Mesothelial cell of epicardium (in vitro differentiated cells): ENCODE measurements around the genes KLHL1 and DIS3.

DNA sequence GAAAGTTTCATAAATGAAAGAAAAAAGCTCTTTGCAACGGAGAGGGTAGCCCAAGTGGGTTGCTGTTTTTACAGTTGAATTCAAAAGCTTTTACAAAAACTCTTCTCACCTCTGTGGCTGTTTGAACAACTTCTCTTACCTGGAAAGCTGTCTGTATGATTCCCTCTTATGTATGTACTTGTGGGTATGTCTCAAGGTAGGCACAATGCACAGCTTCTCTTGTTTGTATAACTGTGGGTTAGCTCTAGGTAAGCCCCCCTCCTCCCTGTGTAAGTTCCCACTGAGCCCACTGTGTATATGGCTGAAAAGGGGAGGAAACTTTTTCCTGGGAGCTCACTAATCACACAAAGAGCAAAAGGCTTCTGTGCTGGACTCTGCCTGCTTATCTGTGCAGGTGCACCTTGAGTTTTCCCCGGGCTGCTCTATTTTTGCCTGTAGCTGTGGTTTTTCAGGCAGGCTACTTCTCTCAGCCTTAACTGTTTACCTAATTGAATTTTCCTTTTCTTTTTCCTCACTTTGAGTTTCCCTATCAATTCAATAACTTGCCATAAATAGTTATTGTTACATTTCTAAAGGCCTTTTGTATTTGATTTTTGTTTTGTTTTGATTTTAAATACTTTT, 424.3 kb downstream of the KLHL1 start:
- PRO-cap, result no peak

DNA sequence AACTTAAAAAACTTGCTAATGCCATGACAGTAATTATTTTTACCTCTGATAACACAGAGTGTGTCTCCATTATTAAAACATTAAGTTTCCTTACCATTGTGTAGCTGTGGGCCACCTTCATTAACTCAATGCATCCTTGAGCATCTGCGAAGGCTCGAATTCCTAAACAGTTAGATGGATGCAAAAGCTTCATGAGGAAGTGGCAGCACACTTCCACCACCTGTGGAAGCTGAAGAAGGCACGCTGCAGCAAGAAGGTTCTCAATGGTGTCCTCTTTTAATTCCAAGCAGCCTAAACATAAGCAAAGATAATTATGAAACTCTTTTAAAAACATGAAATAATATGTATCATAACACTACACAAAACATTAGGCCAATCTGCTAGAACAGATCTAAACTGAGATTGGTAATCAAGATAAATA, 168.3 kb downstream of the KLHL1 start:
- PRO-cap, result no peak

DNA sequence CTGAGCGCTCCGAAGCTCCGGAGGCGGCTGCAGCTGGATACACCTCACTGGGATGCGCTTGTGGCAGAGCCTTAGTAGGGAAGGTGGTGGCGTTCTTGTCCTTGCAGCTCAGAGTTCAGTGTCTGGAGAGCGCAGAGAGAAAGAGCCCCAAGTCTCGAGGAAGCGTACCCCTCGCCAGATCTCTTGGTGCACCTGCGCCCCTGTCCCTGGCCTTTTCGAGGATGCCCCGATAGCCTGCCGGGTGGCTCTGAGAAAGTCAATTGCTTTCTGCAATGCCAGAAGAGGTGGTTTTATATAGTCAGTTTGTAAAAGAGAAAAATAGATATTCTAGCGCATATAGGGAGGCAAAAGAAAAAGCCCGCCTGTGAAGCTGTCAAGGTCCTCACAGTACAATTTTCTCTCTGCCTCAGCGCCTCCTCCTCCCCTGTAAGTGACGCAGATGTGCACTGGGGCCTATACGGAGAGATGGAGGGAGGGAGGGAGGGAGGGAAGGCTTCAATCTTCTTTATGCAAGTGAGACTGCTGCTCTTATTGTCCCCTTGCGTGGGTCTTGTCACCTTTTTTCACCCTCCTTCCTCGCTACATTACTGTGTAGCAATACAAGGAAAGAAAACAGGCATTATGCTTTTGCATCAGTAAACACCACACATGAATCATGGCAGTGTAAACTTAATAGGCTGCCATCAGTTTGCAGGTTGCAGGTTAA, at the start of gene KLHL1:
Gene KLHL1, minus strand, starts transcription at position 391 of the 706 bp plus-strand sequence.
- PRO-cap, result no peak

DNA sequence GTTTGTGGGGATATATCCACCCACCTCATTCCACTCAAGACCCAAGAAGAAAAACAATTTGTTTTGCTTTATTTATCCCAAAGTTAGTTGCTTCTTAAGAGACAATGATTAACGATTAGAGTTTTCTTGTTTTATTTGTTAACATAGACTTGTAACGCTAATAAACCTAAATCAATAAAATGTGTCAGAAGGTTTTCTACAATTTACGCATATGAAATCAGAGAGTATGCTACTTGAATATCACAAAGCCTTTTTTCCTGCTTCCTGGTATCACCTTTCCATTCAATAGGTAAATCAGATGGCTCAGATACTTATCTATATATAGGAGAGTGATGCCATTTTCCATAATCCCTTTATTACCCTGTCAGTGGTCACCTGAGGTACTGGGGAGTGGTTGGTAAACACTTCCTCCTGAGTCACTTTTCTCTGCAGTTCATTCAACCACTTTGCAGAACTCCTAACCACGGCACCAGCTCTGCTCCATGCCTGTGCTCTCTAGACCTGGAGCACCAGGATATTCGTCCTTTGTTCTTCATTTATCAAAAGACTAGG, 748.3 kb upstream of the KLHL1 start:
- PRO-cap, result no peak

GRCh38 chr13:71290812-71291829, 575.9 kb downstream of the DACH1 start:
- PRO-cap, result no peak

DNA sequence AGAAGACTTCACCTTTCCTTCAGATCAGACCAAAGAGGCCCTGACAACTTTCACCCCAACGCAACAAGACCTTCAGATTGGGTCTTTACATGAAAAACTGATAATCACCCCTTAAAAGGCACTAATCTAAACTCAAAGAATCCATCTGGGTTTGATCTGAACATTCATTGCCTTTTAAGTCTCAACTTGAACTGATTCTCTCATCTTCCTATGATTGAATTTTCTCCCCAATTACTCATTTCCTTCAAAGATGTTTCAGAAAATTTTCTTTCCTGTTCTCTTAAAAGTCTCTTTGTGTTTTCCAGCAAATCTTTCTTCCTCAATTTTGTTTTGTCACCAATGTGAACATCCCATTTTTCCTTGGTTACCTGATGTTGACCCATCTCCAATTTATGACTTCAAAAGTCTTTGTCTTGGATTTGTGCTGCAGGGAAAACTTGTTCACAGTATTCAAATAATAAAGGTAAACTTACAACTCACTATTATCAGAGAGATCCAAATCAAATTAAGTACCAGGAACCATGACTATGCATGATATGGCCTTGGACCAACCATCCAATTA, 234.3 kb downstream of the DACH1 start:
- PRO-cap, result no peak

DNA sequence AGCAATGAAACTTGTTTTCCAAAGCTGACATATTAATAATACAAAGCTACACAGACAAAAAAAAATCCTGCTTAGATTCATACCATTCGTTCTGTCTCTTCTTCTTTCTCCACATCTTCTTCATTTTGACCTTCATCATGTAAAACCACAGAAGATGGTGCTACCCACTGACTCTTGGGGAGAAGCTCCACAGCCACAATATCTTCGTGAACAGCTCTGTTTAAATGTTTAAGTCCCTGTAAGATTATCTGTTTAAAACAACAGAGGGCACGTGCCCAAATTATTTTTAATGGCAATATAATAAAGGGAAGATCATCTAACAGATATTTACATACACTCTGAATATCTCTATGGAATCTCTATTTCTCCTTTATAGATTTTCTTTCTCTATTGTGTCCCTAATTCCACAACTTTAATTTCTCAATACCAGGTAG, 6.6 kb downstream of the DIS3 start:
- PRO-cap, result no peak

DNA sequence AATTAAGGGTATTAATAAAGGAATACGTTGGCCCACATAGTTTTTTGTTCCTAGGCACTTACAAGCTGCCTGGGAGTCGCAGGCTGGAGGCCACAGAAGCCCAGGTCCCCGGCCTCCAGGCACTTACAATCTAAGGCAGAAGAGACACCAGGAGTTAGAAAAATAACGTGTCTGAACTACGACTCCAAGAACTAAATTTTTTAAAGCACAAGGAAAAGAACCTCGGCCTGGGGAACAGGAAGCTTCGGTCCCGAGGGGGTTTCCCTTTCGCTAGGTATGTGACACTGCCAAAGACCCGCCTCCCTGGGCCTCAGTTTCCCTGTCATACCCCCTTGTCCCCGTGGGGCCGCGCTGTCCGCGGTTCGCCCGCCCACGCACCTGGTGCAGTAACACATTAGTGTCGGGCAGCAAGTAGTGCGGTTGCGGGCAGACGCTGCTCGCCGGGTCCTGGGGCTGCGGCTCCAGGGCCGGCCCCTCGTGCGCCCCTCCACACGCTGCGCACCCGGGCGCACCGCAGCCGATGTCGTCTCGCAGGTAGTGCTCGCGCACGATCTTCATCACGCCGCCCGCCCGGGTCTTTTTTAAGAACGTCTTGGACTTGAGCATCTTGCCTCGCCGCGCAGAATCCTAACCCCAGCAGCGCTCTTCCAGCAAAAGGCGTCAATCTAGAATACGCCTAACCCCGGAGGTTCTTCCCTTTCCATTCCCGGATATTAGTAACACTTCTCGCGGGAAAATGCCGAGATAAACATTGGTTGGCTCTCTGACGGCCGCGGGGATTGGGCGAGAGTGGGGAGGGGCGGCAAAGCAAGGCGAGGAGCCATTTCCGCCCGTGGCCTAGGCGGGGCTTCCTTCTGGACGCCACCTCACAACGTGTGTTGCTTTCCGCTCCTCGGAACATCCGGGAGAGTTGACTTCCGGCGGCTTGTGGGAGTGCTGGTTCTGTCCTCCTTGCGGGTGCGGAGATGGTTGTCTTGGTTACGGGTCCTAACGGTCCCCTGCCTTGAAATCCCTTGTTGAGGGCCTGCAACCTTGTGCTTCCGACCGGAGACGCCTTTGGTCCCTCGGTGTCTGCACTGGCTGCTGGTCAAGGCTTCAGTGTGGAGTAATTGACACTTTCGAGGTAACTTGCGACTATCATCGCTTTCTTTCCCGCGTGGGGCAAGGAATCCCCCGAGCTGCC, at the start of gene DIS3:
Gene DIS3, minus strand, starts transcription at position 674 of the 1,183 bp plus-strand sequence.
- PRO-cap, result bidirectional peak, plus-strand start at position 906 of the sequence, minus-strand start at position 674 of the sequence

- PRO-cap, result no peak
Measured at GRCh38 chr13:72897905-72898478, 116.1 kb downstream of the PIBF1 start.

DNA sequence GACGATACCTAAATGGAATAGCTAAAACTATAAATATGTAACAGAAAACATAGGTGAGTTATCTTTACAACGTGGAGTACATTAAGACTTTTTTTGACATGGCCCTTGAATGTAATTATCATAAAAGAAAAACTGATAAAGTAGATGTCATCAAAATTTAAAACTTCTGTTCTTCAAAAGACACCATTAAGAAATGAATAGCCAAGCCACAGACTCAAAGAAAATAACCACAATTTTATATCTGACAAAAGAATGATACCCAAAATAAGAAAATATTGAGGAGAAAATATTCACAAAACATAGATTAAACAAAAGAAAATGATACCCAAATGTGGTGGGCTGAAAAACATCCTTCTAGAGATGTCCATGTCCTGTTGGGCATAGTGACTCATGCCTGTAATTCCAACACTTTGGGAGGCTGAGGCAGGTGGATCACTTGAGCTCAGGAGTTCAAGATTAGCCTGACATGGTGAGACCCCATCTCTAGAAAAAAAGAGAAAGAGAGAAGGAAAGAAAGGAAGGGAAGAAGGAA, 129.6 kb downstream of the PIBF1 start:
- PRO-cap, result no peak

DNA sequence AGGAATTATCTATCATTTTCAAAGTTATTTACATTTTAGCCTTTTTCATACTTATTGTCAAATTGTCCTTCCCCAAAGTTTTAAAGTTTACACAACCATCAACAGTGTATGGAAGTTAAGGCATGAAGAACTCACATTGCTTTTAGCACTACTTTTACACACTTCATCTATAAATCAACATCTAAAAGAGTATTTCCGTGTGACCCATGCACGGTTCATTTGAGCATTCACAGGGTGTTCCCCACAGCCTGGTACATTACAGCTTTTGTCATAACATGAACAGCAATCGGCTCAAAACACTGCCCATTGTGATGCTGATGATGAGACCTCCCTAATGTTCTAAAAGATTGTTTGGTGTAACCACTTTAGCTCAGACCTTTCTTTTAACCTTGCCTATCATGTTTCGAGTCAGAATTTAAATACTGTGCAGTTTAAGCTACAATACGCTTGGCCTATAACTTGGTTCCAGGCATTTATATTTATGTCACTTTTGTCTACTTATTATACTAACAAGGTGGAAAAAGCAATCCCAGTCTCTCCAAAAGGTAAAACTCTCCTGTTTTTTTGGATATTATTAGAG, 4.1 kb upstream of the KLF5 start:
- PRO-cap, result no peak

- PRO-cap, result no peak
Measured at GRCh38 chr13:73059977-73060825, 1.4 kb downstream of the KLF5 start.

DNA sequence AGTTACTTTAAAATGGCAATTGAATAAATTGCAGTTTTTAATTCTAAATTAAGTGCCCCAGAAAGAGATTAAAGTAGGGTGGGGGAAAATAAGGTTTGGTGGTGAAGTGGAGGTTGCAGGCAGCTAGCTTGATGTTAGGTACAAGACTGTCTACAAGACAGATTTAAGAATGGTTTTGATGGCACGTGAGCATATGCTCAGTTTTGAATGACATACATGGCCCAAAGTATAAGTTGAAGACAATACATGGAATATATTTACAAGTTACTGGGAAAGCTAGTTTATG, 4.2 kb downstream of the KLF5 start:
- PRO-cap, result no peak

DNA sequence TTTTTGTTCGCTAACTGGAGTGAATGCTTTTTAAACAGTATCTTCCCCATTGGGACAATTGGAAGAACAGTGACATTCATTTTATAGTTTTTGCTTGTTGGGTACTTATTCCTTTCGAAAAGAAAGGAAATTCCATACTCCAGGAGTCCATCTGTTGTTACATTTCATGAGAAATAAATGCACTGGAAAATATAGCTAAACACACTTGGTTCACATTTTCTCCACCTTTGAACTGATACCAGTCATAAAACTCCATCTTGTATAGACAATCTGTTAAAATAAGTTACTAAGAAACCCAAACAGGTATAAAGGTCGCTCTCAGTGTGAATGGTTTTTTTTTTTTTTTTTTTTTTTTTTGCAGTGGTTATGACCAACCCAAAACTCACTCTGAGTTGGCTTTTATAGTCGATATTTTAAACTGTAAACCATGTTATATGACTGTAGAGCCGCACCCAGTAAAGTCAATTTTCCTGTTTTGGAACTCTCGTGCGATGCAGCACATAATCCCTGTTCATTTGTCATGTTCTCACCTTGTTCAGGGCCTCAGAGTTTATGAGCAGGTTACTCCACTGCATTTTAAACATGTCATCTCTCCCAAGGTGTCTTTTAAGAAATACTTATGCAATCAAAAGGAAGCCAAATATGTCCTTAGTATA, 112.3 kb downstream of the KLF5 start:
- PRO-cap, result no peak

DNA sequence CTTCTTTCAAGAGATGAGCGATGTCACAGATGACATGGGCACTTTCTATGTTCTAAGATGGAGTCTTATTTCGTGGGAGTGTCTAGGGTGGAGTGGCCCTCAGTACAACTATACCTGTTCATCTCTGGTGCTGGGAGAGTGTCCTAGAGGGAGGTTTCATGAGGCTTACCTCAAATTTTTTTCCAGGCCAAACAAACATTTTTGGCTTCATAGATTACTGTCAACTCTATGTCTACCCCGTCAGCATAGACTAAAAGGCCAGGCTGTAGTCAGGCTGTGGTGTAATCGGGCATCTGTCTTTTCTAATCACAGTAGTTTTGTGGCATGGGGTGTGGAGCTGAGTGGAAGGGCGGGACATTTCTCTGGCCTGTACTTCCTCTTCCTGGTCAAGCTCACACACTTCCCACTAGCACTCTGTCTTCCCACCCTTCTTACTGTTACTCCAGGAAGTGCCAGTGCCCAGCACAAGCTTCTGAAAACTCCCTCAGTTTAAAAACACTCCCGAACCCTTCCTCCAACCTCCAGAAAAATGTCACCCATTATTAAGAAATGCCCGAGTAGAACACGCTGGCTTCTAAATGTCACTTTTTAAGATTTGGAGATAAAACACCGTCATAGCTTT, 229.7 kb downstream of the KLF5 start:
- PRO-cap, result no peak

GRCh38 chr13:73421571-73422115, 362.8 kb downstream of the KLF5 start:
- PRO-cap, result no peak

DNA sequence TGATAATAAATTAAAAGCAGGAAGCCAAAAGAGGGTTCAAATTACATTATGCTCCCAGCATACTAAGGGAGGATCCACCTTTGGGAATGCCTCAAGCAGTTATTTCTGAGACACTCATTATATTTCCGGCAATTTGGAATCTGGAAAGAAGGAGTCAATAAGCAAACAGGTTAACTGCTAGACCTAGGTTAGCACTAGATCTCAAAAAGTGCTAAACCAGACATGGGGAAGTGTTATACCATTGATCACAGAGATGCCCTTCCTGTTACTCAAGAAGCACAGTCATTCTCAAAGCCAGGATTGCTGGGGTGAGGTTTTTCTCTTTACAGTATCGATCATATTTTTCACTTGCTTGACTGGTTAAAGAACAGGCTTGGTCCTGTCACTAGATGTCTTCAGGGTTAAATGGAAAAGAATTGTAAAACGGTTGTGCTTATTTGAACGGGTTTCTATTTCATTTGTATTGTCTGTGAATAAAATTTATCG, 552.1 kb downstream of the KLF5 start:
- PRO-cap, result no peak

GRCh38 chr13:74061813-74062309, 1003.1 kb downstream of the KLF5 start:
- PRO-cap, result no peak

DNA sequence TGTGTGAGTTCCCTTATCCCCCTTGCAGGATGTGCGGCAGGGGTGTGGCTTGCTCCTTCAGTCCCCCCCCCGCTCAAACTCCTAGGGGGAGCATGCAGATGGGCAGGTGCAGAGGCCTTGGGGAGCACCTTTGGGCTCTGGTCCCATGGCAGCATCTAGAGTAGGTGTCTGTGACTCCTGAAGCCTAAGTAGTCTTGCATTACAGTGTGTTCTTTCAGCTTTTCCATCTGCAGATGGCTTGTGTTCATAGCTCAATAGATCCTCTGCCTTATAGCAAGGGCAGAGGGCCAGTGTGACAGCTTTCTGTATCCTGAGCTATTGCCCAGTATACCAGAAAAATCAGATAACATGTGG, 575.6 kb downstream of the TBC1D4 start:
- PRO-cap, result no peak

DNA sequence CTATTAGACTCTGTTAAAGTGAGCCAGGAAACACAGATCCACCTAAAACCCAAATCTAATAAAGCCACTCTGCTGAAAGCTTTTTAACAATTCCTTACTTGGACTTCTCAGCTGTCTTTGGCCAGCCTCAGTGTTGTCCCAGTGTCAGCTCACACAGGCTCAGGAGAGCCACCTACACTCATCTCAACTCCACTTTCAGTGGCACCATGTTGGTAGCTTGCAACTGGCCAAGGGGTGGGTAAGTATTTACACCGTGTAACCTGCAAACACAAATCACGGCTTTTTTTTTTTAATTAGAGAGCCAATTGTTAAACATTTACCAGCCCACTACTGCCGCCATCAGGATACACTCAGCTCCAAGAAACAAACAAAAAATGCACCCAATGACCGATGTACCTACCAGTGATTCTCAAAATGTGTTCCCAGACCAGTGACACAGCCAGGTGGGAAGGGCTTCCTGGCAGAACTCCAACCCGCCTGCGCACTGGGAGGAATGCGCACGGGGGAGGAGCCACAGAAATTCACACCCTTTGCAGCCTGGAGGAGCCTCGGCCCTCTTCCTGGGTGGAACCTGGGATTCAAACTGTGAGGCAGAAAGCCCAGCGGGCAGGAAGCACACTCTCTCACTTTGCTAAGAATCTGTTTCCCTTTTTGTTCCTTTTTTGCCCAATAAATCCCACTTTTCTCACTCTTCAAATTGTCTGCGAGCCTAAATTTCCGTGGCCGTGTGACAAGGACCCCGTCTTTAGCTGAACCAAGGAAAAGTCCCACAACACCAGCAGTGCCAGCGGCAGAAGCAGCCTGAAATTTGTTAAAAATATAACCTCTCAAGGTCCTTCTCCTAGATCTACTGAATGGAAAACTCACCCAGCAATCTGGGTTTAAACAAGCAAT, 255.9 kb downstream of the TBC1D4 start:
- PRO-cap, result no peak